Metastatic Liver Carcinoma in the Adrenal Gland (tissue), 2 donors: ENCODE measurements around a stretch of chr4.

DNA sequence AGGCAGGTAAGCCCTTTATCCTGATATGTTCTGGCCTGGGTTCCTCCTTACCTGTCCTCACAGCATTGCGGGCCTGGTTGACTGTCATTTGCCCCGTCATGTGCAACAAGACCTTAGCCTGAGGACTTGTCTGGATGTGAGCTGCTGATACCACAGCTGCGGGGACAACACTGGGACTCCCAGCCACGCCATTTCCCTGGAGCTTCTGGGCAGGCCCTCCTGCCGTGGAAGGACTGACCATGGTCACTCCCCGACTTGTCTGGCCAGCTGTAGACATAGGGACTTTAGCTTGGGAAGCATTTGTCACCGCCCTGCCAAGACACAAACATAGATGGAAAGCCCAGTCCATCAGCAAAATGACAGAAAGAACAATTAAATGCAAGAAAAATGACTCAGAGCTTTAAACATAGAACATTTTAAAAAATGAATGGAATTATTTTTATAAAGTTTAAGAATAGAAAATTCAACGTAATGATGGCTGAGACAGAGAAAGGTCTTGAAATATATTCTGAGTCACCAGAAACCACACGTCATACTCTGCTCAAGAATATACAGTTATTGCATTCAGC lies 107.5 kb upstream of the CBR4 start:
- PRO-cap, 2 experiments: no peak in any of the 2 experiments

- PRO-cap, 2 experiments: no peak in any of the 2 experiments
These were observed 114.6 kb upstream of the CBR4 start for GRCh38 chr4:169124554-169125136.

GRCh38 chr4:169225338-169226008 lies 45.3 kb downstream of the SH3RF1 start:
- PRO-cap, 2 experiments: no peak in any of the 2 experiments

DNA sequence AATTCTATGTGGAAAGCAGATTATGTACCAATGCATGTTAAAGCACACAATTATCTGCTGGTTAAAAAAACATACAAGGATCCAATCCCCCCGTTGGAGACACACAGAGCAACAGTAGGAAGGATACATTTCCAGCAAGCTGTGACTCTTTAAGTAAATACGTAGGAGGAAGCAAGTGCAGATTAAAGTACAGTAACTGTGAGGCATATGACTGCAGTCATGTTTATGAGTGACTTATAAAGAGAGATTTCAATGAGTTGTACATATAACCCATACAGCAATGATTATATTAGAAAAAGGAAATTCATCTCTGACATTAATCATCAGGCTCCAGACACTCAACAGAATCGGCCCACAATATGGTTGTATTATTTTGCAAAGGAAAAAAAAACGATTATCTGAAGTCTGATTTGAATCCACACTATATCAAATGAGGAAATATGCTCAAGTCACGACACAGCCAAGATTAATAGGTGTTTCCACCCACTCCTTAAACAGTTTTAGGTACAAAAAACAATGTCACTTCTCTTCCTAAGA lies 21.1 kb downstream of the SH3RF1 start:
- PRO-cap, 2 experiments: no peak in any of the 2 experiments

DNA sequence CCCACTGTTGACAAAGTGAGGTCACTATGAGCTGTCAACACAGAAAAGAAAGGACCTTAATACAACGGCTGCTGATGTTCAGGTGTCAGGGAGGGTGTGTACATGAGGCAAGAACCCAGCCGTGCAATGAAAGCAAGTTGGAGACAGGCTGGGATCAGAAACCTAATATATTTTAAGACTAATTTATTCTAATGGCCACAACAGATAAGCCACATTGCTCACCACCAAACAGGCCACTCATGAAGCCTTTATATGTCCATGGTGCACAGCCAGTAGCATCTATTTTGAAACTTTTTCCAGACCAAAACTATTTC lies 36.9 kb upstream of the SH3RF1 start:
- PRO-cap, 2 experiments: no peak in any of the 2 experiments

DNA sequence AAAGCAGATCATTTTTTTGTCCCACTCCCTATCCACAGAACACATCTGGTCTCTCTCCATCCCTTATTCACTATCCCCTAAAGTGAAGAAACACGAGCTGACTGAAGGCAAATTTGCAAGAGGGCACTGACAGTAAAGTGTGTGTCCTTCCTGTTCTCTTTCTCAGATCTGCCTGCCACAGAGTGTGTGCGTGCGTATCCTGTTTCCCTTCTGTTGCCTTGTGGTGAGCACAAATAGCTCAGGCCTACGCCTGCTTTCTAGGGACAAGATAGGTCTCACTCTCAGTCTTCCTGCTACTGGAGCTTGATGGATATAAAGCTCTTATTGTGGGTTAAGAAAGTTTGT lies 140.0 kb upstream of the SH3RF1 start:
- PRO-cap, 2 experiments: no peak in any of the 2 experiments

DNA sequence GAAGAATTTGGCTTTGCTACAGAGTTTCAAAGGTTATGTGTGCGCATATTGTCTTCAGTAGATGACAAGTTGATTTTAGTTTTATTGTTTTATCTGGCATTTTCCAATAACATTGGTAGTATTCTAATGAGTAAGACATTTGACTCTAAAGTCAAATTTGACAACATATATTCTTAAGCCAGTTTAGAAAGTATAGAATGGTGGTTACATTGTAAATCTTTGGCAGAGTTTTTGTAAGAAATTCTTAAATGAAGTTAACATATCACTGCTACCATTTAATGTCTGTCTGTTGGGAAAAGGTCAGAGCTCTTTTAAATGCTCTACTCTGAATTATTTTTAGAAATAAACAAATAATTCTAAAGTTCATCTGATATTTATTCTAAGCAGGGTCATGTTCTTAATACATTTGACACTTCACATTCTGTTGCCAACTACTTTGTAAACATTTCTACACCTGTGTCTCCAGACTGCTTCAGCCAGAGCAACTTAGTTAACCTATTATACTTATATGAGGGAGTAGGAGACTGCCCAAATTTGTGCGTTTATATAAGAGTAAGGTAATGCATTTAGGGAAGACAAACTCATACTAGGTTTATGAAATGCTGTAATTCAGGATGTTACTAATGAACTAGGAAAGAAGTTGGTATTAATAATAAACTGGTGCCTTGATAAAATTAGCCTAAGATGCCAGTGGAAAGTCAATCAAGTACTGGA lies 30.1 kb downstream of the CLCN3 start:
- PRO-cap, 2 experiments: no peak in any of the 2 experiments

- PRO-cap, 2 experiments: no peak in any of the 2 experiments
These were observed 83.8 kb downstream of the MFAP3L start for GRCh38 chr4:169942459-169942635.

GRCh38 chr4:171813612-171814202 lies 503 bp downstream of the GALNTL6 start:
- PRO-cap, 2 experiments: no peak in any of the 2 experiments

GRCh38 chr4:173006305-173006594 lies 162.4 kb upstream of the GALNT7 start:
- PRO-cap, 2 experiments: peak in 1 of 2 experiments; most common minus-strand start chr4:173006425 (in 1)

GRCh38 chr4:173177208-173177776 lies 8.7 kb downstream of the GALNT7 start:
- PRO-cap, 2 experiments: no peak in any of the 2 experiments

DNA sequence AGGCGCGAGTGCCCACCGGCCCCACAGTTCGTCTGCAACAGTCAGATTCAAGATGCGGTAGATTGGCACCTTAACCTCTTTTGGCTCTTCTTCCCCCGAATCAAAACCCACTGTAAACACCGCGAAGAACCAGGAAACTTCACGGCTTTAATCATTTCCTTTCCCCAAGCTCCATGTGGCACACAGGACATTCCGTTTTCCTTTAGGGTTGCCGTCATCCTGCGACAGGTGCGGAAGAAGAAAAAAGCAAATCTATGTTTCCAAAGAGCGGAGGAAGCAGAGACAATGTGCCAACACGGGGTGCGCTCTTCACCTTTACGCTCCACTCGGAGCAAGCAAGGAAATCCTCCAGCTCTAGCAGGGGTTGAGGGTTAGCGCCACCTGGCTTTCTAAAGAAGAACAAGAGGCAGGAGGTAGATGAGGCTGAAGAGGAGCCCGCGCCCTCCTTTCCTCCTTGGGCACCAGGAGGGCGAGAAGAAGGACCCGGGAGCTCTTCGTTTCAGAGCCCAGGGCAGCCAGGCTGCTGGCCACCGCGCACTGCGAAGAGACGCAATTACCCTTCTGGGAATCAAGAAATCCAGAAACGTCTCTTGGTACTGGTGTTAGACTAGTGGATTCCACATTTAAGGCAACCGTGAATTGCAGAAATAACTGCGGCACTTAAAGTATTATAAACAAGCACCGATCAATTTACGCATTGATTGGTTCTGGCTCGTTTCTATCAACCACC lies 35.7 kb downstream of the HAND2 start:
- PRO-cap, 2 experiments: no peak in any of the 2 experiments

DNA sequence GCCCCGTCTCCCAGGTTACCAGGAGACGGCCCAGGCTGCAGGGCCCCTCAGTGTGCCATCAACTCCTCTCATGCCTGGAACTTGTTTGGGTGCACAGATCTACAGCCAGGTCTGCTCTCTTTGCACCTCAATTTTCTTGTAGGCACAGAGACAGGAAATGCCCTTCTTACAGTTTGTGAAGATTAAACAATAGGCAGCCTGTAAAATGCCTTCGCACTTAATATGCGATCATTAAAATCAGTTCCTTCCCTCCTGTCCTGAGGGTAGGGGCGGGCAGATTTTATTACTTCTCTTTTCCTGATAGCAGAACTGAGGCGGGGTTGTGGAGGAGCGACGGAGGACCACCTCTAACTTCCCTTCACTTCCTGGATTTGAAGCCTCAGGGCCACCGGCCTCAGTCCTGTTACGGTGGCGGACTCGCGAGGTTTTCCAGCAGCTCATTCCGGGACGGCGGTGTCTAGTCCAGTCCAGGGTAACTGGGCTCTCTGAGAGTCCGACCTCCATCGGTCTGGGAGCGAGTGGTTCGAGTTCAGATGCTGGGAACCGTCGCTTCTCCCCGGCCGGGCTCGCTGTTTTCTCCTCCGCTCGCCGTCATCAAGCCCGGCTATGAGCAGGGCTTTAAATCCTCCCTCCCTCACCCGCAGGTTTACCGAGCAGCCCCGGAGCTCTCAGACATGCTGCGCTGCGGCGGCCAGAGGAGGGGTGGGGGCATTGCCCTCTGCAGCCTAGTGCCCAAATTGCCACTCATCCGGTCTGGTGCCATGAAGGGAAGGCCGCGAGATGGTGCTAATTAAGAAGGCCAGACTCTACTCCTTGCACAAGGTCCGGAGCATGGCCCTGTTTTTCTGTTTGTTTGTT lies 23.4 kb downstream of the HAND2 start:
- PRO-cap, 2 experiments: no peak in any of the 2 experiments

- PRO-cap, 2 experiments: no peak in any of the 2 experiments
These were observed 8.3 kb downstream of the HAND2 start for GRCh38 chr4:173521803-173522132.

DNA sequence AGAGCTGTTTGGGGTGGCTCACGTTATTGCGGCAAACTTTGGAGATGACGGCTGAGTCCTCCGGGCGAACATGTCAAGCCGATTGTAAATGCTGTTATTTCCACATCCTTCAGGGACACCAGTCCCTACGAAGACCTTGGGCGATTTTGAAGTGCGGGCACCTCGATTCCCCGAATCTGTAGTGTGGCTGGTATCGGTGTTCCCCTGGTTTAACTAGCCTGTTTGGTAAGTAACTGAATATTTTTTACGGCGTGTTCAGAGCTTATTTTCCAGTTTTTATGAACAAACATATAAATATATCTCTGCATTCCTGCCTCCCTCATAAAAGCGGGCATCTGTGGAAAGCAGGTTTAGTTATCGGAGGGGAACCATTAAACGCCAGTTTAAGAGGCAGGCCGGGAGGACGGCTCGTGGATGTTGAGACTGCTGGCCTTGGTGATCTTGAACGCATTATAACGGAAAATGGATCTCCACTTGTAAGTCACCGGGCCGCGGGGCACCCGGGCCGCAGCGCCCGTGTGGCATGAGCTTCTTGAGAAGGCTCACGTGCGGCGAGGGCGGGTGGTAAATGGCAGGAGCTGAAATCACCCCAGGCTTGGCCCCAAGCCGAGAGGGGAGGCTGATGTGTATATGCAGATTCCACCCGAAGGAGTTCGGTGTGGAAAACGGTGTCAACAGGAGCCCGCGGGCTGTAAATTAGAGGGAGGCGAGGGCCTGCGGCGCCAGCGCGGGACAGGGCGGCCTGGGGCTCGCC lies 1.0 kb upstream of the HAND2 start:
- PRO-cap, 2 experiments: no peak in any of the 2 experiments

GRCh38 chr4:173698685-173699374 lies 168.8 kb upstream of the HAND2 start:
- PRO-cap, 2 experiments: no peak in any of the 2 experiments

GRCh38 chr4:174532375-174532816 lies 10.1 kb upstream of the HPGD start:
- PRO-cap, 2 experiments: no peak in any of the 2 experiments

- PRO-cap, 2 experiments: no peak in any of the 2 experiments
These were observed 343 bp downstream of the GPM6A start for GRCh38 chr4:175811716-175812126.

- PRO-cap, 2 experiments: no peak in any of the 2 experiments
These were observed 11.2 kb downstream of the SPCS3 start for GRCh38 chr4:176330923-176331459.

DNA sequence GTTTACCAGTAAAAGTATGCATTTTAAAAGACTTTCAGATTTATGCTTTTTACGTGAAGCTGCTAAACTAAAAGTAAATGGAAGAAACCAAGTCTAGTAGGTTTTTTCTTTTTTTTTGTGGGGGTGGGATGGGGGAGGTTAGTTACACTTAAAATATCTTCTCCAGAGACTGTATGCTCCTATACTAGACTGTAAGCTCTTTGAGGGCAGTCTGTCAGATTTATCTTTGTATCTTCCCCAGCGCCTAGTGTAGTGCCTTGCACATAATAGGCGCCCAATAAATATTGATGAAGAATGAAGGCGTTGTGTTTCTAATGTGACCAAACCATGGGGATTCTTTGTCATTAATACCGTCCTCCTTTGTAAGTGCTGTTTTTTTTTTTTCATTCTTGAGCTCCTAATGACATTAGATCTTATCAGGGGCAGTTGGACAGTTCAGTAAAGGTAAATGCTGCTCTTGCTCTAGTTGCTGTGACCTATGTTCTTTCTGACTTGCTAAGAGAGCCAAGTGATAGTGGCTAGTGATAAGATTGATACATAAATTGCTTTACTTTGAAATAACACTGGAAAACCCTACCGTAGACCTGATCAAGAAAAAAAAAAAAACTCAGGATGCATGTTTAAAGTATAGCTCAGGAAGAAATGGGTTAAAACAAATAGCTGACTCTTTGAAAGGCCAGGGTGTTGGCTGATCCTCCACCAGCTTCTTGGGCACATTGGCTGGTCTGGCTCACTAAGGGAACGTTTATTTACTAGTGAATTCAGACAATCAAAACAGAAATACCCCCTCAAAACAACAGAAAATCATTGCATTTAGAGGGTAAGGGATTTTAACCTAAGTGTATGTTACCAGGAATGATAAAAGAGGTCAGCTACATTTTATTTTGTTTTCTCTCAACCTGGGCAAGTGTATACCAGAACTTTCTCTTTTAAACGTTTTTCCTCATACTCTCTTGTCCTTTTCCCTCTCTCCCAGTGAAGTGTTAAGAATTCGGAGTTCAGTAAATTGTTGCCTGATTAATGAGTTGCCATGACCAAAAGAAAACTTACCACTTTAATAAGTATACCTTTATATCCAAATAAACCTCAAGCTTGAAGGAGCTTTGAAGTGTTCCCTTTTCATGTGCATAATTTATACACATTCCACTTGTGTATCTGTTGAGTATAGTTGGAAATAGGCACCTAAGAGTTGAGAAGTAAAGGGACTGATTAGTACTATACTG lies 12.6 kb downstream of the SPCS3 start:
- PRO-cap, 2 experiments: no peak in any of the 2 experiments